Heart right ventricle (tissue), 2 donors: ENCODE results near the genes RTL9, DCX and LONRF3.

DNA sequence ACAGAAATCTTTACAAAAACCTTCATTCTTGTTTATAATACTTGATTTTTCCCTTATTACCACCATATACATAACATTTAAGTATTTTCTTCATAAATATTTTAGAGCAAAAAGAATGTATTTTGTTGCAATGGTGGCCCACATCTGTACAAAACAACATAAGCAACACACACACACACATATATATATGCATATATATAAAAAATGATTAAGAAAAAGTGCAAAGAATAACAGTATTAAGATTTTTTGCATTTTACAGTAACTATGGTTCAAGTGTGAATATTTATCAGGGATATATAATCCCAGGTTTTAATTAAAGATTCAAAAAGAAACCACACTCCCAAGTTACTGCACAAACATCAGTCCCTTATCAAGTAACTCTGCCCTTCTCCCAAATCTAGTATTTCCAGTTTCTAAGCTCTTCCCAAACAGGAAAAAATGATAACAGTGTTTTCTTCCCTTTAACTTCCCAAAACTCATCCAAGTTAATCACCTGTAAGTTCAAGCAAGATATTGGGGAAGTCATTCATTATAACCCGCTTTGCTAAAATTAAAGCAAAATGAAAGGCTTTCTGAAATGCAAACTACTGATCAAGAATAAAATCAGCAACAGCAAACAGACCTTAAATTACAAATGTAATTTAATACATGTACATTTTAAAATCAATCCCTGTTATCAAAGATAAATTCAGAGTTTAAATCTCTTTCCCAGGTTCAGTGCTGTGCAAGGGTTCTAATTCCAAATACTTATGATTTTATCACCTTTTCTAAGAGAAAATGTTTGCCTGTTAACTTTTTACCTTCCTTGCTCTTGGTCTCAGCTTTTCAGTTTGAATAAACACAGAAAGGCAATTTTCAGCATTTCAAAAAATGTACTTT is 17.7 kb upstream of the KCNE5 start:
- PRO-cap, 2 experiments, result no peak in any of the 2 experiments

GRCh38 chrX:109889053-109889650 is 113.8 kb upstream of the TMEM164 start:
- PRO-cap, 2 experiments, result no peak in any of the 2 experiments

- PRO-cap, 2 experiments, result no peak in any of the 2 experiments
Observed at GRCh38 chrX:109890966-109891243, 112.0 kb upstream of the TMEM164 start.

DNA sequence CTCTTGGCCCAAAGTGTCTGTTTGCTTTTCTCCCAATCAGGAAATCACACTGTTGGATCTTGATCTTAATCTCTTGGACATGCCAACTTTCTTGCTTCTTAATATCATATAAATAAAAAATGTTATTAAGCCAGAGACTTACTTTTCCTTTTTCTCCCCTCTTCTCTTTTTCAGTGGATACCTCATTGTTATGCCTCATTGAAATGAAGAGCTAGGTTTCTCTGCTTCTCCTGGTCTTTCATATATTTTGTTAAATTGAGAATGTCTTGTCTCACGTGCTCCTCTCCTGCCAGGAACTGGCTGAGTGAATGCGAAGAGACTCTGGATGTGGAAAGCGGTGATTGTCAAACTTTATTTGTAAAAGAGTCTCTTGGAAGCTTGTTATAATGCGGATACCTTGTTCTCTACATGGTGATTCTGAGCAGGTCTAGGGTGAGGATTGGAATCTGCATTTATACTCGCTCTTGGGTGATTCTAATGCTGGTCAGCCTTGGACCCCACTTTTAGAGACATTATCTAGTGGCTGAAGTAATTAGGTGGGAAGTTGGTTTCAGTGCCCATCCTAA is 7.3 kb downstream of the TMEM164 start:
- PRO-cap, 2 experiments, result no peak in any of the 2 experiments

DNA sequence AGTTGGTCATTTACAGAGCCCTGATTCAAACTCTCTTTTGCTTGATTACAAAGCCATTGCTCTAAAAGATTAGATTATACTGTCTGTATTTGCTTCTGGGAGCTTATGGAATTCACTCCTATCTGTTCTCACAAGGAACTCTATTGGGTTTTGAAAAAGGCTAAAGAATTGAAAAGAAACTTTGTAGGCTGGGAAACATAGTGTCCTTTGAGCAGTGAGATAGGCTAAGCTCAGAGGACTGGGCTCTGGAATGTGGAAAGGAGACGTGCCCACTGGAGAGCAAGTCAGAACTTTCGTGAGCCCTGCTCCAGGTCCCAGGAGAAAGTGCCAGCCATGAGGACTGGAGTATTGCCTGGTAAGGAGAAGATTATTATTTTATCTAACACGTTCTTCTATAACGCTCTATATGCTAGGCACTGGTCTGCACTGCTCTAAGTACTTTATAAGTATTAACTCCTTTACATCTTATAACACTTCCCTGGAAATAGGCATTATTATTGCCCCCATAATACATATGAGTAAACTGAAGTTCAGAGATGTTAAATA is at the start of gene RTL9:
Gene RTL9, plus strand, starts transcription at position 287 of the 546 bp plus-strand sequence.
- PRO-cap, 2 experiments, result no peak in any of the 2 experiments

DNA sequence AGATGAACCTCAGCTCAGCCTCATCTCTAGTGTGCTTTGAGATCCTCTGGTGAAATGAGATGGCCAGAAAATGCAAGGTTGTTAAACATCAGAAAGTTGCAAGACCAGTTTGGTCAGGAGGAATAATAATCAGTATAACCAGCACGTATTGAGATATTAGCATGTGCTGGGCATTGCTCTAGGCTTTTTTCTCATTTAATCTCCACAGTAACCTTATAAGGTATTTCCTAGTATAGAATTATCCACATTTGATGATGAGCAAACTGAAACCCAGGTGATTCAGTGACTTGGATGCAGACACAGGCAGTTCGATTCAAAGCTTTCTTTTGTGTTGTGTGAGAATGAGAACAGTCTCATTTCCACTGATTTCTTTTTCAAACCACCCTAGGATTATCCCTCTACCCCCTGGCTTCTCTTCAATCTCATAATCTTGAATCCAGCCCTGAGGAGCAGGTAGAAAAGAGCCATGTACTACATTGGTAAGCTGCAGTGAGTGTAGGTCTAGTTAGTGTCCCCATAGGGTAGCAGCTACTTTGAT is 110.4 kb upstream of the PAK3 start:
- PRO-cap, 2 experiments, result no peak in any of the 2 experiments

GRCh38 chrX:111411944-111412356 is at the start of gene DCX:
DCX (minus strand) TSS chrX:111412192.
- PRO-cap, 2 experiments, result no peak in any of the 2 experiments

- PRO-cap, 2 experiments, result no peak in any of the 2 experiments
Observed at GRCh38 chrX:111618285-111618484, 62.8 kb upstream of the ALG13 start.

DNA sequence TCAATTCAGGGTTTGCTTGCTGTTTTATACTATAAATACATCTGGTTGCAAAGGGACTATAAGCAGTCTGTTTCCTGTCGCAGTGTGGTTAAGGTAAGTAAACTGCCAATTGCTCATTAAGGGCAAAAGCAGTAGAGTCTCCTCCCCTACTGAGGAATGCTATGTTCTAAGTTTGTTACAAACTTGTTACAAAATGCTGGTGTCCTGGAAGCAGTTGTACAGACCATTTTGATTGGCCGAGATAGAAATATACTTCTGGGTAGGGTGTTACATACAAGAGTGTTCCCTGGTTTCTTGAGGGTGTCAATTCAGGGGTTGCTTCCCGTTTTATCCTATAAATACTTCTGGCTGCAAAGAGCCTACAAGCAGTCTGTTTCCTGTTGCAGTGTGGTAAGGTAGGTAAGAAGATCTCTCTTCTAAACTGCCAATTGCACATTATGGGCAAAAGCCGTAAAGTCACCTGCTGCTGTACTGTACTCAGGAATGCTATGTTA is 5.7 kb downstream of the TRPC5OS start:
- PRO-cap, 2 experiments, result no peak in any of the 2 experiments

- PRO-cap, 2 experiments, result no peak in any of the 2 experiments
Observed at GRCh38 chrX:112083802-112084485, 1.1 kb downstream of the RTL4 start.

DNA sequence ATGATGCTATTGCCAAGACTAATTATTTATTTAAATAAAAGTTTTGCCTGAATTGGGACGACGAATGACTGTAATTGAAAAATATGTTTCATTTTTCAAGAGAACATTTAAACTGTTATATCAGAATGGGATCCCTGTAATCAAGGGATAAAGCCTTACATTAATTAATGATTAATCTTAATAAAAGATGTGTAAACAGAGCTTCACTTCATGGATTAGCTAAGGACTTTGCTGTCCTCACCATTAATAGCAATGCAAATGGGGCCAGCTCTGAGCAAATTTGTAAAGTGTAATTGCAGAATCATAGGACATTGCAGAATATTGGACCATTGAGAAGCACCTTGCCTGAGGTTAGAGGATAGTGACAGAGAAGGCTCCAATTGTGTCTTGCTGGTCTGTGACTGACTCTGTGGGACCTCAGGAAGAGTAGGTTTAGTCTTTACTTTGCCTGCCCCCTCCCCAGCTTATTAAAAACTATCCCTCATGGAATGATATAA is 4.0 kb downstream of the RTL4 start:
- PRO-cap, 2 experiments, result no peak in any of the 2 experiments

DNA sequence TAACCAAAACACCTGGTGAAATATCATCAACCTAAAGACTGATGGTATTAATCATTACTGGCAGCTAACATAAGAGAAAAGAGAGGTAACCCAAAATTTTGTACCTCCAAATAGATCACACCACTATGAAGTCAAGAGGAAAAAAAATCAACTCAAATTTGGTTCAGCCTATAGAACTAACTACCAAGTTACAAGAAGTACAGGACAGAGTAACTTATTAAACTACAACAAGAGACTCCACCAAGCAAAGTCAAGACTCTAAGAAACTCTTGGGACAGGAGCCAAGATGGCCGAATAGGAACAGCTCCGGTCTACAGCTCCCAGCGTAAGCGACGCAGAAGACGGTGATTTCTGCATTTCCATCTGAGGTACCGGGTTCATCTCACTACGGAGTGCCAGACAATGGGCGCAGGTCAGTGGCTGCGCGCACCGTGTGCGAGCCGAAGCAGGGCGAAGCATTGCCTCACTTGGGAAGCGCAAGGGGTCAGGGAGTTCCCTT is 38.6 kb upstream of the LHFPL1 start:
- PRO-cap, 2 experiments, result no peak in any of the 2 experiments

DNA sequence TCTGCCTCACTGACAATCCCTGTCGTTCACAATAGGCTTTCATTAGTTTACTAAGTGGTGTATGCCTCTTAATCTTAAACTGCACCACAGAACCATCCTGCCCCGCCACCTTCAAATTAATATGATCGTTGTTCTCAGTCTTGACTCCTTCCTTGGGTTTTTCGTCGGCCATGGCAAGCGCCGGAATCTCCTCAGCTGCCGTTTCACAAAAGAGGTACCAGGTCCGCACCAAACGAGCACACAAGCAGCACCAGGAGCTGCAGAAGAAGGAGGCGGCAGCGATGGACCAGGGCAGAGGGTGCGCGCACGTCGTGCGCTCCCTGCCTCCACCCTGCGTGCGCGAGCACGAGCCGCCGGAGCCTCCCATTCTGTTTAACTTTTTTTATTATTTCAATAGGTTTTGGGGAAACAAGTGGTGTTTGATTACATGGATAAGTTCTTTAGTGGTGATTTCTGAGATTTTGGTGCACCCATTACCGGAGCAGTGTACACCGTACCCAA is 158.1 kb downstream of the PLS3 start:
- PRO-cap, 2 experiments, result no peak in any of the 2 experiments

DNA sequence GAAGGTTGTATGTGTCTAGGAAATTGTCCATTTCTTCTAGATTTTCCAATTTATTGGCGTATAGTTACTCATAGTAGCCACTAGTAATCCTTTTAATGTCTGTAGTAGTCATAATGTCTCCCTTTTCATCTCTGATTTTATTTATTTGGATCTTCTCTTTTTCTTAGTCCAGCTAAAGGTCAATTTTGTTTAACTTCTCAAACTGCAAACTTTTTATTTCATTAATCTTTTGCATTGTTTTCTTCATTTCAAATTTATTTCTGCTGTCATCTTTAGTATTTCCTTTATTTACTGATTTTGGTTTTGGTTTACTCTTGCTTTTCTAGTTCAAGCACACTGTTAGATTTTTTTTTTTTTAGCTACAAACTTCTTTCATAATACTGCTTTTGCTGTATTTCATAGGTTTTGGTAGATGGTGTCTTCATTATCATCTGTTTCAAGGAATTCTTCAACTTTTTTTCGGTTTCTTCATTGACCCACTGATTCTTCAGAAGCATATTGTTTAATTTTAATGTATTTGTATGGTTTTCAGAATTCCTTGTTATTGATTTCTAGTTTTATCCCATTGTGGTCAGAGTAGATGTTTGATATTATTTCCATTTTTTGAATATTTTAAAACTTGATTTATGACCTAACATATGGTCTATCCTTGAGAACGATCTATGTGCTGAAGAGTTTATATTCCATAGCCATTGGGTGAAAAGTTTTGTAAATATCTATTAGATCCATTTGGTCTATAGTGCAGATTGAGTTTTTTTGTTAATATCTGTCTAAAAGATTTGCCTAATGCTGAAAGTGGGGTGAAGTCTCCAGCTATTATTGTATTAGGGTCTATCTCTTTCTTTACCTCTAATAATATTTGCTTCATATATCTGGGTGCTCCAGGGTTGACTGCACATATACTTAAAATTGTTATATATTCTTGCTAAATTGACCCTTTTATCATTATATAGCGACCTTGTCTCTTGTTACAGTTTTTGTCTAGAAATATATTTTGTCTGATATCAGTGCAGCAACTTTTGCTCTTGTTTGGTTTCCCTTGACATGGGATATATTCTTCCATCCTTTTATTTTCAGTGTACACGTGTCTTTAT is 238.3 kb upstream of the AGTR2 start:
- PRO-cap, 2 experiments, result no peak in any of the 2 experiments

GRCh38 chrX:118773497-118774082 is 46.2 kb downstream of the IL13RA1 start:
- PRO-cap, 2 experiments, result no peak in any of the 2 experiments

DNA sequence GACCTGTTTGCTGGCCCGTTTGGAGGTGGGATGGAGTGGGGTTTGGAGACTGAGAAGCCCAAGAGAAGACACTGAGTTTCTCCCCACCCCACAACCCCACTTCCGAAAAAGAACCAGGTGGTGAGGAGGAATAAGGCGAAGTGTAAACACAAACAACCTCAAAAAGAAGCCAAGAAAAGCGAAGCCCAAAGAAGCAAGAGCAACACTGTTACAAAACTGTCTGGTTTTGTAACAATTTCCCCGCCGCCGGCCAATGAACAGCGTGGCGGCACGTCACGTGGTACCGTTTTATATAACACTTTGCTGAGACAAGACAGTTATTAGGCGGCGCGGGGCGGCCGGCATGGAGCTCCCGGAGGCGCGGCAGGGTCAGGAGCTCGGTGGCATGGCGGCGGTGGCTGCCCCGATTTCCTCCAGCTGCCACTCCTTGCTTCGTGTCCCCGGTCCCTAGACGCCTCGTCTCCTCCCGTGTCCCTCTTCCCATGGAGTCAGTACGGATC is at the start of gene LONRF3:
Gene LONRF3, plus strand, starts transcription at position 320 of the 500 bp plus-strand sequence.
- PRO-cap, 2 experiments, result peak in 2 of 2 experiments; most common plus-strand start position 320 of the sequence (in 2); most common minus-strand start position 201 of the sequence (in 1)

- PRO-cap, 2 experiments, result no peak in any of the 2 experiments
Observed at GRCh38 chrX:119030257-119030642, 42.5 kb upstream of the CT47C1 start.

DNA sequence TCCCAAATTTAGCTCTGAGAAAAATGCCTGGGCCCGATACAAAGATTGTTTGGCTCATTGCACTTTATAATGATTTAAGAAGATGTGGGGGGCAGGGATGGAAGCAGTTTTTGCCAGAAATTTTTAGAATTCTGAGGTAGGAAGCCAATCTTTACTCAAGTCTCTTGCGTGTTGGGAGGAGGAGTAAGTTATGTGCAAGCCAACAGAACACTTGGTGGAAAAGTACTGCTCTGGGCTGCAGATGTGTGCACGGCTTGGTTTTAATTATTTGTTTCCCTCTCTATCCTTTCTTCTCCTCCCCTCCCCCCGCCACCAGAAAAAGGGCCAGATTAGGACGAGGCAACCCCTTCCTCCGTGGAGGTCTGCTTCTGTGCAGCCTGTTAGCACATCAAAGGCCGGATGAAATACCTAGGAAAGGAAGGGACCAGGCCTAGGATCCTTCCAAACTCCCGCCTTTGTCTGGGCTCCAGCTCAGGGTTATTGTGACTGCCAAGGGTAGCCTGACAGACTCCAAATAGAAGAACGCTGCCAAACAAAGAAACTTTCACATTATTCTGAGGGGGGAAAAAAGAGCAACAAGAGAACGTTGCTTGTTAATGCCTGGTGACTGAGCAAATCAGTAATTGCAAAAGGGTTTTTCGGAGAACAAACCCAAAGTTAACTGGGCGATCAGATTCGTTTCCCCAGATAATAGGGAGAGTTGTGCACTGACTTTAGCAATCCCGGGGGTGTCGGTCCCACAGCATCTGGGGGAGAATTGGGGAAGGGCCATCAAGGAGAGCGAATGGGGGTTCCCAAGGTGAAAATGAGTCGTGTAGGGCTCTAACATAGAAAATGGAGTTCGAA is 920 bp upstream of the PGRMC1 start:
- PRO-cap, 2 experiments, result no peak in any of the 2 experiments

DNA sequence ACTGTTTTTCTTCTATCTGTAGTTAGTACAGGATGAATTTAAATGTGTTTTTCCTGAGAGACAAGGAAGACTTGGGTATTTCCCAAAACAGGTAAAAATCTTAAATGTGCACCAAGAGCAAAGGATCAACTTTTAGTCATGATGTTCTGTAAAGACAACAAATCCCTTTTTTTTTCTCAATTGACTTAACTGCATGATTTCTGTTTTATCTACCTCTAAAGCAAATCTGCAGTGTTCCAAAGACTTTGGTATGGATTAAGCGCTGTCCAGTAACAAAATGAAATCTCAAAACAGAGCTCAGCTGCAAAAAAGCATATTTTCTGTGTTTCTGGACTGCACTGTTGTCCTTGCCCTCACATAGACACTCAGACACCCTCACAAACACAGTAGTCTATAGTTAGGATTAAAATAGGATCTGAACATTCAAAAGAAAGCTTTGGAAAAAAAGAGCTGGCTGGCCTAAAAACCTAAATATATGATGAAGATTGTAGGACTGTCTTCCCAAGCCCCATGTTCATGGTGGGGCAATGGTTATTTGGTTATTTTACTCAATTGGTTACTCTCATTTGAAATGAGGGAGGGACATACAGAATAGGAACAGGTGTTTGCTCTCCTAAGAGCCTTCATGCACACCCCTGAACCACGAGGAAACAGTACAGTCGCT is 7.5 kb downstream of the PGRMC1 start:
- PRO-cap, 2 experiments, result no peak in any of the 2 experiments

DNA sequence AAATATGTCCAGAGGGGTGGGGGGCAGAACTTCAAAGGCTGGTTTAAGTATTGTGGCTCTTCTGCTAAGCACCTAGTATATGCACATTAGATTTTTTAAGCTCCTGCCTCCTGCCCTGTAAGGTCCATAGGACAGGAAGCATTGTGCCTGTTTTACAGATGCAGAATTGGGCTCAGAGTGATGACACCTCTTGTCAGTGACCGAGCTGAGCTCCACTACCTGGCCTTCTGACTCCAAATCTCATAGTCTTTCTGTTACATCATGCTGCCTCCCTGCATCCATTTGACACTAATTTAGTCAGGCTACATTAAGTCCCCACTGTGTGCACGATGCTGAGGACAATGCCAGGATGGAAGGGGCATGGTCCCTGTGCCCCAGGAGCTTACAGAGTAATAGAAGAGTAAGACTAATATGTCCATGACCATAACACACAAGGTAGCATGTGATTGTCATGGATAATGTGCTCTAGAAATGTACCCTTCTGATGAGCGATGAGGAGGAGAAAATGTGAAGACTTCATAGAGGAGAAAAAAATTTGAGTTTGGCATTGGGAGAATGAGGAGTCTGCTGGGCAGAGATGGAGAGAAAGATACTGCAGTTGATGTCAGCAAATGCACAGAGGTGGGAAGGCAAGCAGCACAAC is 2.0 kb downstream of the SLC25A43 start:
- PRO-cap, 2 experiments, result no peak in any of the 2 experiments